ENCODE data around the gene TAFA4.

DNA sequence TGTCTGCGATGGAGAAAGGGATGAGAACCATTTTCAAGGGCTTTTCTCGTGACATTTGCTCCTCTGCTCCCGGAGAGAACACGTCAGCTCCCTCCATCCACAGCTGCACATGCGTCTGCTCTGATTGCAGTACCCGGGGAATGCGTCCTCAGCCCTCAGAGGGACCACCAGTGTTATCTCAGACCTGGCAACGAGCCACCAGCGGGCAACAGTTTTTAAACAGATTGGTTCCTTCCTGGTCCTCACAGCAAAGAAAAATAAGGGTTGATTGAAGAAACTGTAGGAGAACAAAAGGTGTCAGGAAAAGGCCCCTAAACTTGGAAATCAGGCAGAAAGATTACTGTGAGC, 202.2 kb upstream of the ADAMTS9 start:
- PRO-cap, 4 experiments = no peak in any of the 4 experiments
- RAMPAGE, long total RNA, 2 experiments = no peak in any of the 2 experiments
- RRBS = 46% methylated on average over 4 of the region's 9 CpGs

DNA sequence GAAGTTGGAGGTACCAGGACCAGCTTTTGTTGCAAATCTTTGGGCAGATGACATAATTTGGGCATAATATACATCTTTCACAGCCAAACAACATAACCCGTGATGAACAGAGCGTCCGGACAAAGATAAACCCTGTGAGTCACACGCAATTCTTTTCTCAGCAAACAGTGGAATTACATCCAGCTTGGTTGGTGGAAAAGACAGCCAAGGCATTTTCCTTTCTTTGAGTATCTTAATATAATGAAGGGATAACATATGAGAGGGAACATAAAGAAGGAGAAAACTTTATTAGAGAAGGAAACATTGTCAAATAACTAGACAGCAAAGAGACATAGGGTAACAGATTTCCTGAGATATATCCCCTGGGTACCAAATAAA, 419.5 kb upstream of the ADAMTS9 start:
- PRO-cap, 4 experiments = no peak in any of the 4 experiments
- RAMPAGE, long total RNA, 2 experiments = no peak in any of the 2 experiments
- RRBS = no CpG with 5 or more reads among the region's 4 CpGs

- PRO-cap, 4 experiments = no peak in any of the 4 experiments
- RAMPAGE, long total RNA, 2 experiments = no peak in any of the 2 experiments
- RRBS = no CpG with 5 or more reads among the region's 12 CpGs
These were observed 136.3 kb downstream of the MAGI1 start for GRCh38 chr3:65902092-65903062.

DNA sequence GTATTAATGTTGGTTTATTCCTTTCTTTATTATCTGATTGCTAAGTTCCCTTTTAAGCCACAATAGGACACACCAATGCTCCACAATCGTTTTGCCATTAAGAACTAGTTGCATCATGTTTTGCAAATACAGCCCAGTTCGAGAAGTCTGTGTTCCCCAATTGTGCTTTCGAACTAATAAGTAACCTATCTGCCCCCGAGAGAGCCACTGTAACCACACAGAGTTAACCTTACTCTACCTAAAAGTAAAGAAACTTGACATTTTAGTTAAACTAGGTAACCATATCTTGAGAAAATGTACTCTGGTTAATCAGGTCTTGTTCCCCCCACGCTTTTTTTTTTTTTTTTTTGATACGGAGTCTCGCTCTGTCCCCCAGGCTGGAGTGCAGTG, 39.1 kb downstream of the MAGI1 start:
- PRO-cap, 4 experiments = no peak in any of the 4 experiments
- RAMPAGE, long total RNA, 2 experiments = no peak in any of the 2 experiments
- RRBS = no CpG with 5 or more reads among the region's 7 CpGs

DNA sequence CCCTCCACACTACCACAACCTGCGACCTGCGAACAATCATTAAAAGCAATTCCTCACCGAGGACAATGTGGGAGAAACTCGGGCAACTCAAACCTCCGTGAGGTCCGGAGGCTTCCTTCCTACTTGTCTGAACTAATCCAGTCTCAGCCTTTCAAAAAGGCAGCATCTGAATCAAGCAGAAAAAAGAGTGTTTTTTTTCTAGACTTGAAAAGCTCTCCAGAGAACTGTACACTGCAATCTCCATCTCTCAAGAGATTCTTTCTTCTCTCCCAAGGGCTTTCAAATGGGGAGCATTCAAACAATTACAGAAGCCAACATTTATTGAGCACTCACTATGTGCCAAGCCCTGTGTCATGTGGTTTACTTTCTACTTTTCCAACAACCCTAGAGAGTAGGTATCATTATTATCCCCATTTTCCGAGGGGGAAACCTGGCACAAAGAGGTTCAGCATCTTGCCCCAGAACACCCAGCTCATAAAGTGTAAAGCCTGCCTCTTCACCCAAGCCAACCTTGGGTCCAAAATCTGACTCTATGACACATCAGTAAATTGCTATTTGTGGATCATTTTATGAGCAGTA, 10.0 kb downstream of the MAGI1 start:
- PRO-cap, 4 experiments = no peak in any of the 4 experiments
- RAMPAGE, long total RNA, 2 experiments = no peak in any of the 2 experiments
- RRBS = no CpG with 5 or more reads among the region's 7 CpGs

DNA sequence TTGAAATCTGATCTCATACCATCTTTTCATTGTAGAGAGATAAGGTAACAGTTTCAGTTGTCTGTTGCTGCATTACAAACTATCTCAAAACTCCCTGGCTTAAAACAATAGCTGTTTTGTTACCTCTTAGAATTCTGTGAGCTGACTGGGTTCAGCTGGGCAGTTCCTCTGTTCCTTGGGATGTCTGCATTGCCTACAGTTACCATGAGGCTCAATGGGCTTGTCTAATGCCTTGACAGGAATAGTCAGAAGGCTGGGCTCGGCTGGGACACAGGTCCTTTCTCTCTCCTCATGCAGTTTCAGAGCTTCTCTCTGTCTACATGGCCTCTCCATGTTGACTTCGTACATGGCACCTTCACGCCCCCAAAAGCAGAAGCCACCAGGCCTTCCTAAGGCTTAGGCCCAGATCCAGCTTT, 77.5 kb upstream of the MAGI1 start:
- PRO-cap, 4 experiments = no peak in any of the 4 experiments
- RAMPAGE, long total RNA, 2 experiments = no peak in any of the 2 experiments
- RRBS = no CpG with 5 or more reads among the region's 3 CpGs

- PRO-cap, 4 experiments = no peak in any of the 4 experiments
- RAMPAGE, long total RNA, 2 experiments = no peak in any of the 2 experiments
- RRBS = no CpG with 5 or more reads among the region's 5 CpGs
These were observed 79.0 kb downstream of the SLC25A26 start for GRCh38 chr3:66299751-66300202.

DNA sequence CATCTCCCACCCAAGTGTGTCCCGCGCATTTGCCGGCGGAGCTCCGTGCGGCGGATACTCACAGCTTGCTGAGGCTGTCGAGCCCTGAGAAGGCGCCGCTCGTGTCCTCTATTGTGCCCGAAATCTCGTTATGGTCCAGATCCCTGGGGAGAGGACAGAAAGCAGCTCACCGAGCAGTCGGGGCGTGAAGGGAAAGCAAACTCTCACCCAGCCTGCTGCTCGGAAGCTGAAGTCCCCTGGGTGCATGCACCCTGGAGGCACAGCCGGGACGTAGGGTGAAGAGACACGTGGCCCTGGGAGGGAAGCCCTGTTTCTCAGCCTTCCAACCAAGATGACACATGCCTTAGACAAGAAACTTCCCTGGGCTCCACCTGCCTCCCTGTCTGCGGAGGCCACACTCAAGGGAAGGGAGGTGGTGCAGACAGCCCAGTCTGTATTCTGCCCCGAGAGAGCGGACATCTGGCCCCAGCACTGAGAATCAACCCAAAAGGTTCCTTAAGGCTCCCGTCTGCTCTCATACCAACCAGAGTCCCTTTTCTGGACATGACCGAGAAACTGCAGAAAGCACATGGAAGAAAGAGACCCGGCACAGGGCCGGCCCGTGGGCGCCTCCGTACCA, 95.6 kb downstream of the LRIG1 start:
- PRO-cap, 4 experiments = no peak in any of the 4 experiments
- RAMPAGE, long total RNA, 2 experiments = no peak in any of the 2 experiments
- RRBS = 73% methylated on average over 2 of the region's 30 CpGs

GRCh38 chr3:66477189-66478266, 23.3 kb downstream of the LRIG1 start:
- PRO-cap, 4 experiments = no peak in any of the 4 experiments
- RAMPAGE, long total RNA, 2 experiments = no peak in any of the 2 experiments
- RRBS = no CpG with 5 or more reads among the region's 12 CpGs

GRCh38 chr3:66485524-66486066, 15.2 kb downstream of the LRIG1 start:
- PRO-cap, 4 experiments = no peak in any of the 4 experiments
- RAMPAGE, long total RNA, 2 experiments = no peak in any of the 2 experiments
- RRBS = no CpG with 5 or more reads among the region's 9 CpGs

DNA sequence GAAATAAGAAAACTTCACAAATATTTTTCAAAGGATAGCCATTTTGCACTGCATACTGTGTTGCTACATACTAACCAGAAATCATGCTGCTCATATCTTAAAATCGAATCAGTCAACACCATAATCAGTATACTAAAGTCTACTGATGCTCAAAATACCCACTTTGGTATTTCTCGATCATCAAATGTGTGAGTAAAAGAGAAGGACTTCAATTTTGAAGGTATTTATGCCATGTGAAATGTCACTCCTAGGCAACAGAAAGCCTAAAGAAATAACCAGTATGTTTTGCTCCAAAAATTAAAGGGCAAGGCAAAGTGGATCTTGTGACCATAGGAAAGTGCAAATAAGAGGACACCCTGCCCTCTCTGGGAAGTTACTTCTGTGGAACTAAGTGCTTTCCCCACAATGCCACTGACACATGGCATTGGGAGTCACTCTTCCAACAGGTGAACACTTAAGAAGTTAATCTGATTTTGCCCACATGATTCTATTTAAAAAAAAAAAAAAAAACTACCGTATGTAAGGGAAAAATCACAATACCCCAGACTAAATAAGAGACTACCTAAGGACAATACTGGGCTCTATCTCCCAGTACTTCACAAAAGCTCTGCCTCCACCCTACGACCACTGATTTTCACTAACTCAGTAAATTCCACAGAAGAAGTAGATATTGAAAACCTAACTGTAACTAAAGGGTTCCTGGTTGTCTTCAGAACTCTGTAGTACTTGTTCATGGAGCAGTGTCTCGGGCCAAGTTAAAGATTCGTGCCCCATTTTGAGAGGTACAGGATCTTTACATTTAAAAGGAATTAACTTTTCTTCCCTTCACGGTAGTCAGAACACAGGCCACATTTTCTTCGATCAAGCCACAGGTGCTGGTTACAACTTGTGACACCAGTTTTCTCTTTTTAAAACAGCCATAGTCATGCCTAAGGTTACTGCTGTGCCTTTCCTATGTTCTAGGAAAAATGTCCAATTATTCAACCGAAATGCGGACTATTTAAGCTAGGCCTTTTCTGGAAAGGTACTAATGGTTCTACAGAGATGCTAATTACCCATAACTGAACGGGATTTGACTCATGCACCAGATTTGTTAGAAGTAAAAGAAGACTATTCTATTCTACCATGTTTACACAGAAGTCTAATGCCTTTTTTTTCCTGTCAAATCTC, 2.4 kb downstream of the LRIG1 start:
- PRO-cap, 4 experiments = peak in 2 of 4 experiments; most common plus-strand start position 549 of the sequence (in 2); most common minus-strand start position 265 of the sequence (in 1)
- RAMPAGE, long total RNA, 2 experiments = no peak in any of the 2 experiments
- RRBS = no CpG with 5 or more reads among the region's 11 CpGs

DNA sequence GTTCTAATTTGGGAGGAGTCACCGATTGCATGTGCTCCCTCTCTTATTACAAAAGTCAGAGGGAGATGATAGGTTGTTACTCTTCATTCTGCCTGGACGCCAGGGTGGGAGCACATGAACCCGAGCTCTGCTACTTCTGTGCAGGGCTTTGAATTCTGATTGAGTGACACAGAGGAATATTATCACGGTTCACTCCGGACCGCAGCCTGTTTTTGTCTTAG, 36.9 kb upstream of the LRIG1 start:
- PRO-cap, 4 experiments = no peak in any of the 4 experiments
- RAMPAGE, long total RNA, 2 experiments = no peak in any of the 2 experiments
- RRBS = no CpG with 5 or more reads among the region's 6 CpGs

GRCh38 chr3:66546305-66546746, 45.5 kb upstream of the LRIG1 start:
- PRO-cap, 4 experiments = no peak in any of the 4 experiments
- RAMPAGE, long total RNA, 2 experiments = no peak in any of the 2 experiments
- RRBS = no CpG with 5 or more reads among the region's 8 CpGs

DNA sequence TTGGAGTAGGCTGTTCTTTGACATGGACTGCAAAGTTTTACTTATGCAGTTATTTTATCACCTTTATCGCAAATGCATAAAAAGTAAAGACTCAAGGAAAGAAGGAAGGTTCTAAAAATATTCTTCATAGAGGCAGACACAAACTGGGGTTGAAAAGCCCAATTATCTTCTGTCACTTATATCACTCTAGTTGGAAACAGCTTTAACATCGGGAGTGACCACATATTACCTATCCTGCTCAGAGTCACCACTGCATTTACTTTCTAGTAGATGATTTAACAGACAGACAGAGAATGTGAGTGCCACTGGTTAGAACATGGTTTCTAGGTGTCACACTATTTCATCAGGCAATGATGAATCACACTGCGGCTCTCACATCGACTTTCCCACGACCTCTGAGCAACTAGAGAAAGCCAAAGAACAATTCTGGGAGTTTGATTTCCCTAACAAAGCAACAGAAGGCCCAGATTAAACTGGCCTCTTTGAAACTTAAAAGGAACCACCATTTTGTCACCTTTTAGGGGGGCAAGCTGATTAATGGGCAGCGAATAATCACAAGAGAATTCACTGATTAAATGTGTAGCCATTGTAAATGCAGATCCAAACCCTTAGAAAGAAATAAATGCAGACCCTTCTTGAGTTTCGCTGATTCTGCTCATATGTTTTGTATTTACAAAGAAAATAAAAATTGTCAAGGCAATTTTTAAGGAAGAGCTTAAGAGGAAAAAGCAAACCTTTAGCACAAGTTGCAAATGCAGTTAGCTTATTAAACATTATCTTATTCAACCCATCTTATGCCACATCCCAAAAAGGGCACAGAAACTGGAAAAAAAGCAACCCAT, 112.7 kb upstream of the KBTBD8 start:
- PRO-cap, 4 experiments = no peak in any of the 4 experiments
- RAMPAGE, long total RNA, 2 experiments = no peak in any of the 2 experiments
- RRBS = no CpG with 5 or more reads among the region's 7 CpGs

GRCh38 chr3:67947670-67947942, 56.4 kb upstream of the TAFA1 start:
- PRO-cap, 4 experiments = no peak in any of the 4 experiments
- RAMPAGE, long total RNA, 2 experiments = no peak in any of the 2 experiments
- RRBS = no CpG with 5 or more reads among the region's 3 CpGs

DNA sequence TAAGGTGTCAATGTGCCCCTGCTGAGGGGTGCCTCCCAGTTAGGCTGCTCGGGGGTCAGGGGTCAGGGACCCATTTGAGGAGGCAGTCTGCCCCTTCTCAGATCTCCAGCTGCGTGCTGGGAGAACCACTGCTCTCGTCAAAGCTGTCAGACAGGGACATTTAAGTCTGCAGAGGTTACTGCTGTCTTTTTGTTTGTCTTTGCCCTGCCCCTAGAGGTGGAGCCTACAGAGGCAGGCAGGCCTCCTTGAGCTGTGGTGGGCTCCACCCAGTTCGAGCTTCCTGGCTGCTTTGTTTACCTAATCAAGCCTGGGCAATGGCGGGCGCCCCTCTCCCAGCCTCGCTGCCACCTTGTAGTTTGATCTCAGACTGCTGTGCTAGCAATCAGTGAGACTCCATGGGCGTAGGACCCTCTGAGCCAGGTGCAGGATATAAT, 77.5 kb downstream of the TAFA1 start:
- PRO-cap, 4 experiments = no peak in any of the 4 experiments
- RAMPAGE, long total RNA, 2 experiments = no peak in any of the 2 experiments
- RRBS = no CpG with 5 or more reads among the region's 8 CpGs

DNA sequence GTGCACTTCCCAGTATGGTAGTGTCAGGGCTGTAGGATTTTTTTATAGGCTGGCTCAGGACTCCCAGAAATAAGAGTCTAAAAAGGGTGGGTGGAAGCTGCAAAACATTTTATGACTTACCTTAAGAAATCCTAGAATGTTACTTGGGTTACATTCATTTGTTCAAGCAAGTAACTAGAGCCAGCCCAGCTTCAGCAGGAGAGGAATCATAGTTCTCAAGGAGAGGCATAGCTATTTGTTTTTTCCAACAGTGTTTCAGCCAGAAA, 417.3 kb downstream of the TAFA4 start:
- PRO-cap, 4 experiments = no peak in any of the 4 experiments
- RAMPAGE, long total RNA, 2 experiments = no peak in any of the 2 experiments

- PRO-cap, 4 experiments = no peak in any of the 4 experiments
- RAMPAGE, long total RNA, 2 experiments = no peak in any of the 2 experiments
- RRBS = 5% methylated on average over 19 of the region's 76 CpGs
These were observed at the start of gene TAFA4 for GRCh38 chr3:68932255-68933076. Gene TAFA4, minus strand, starts transcription at chr3:68932547.

GRCh38 chr3:69095657-69096115, 10.9 kb downstream of the ARL6IP5 start:
- PRO-cap, 4 experiments = no peak in any of the 4 experiments
- RAMPAGE, long total RNA, 2 experiments = no peak in any of the 2 experiments
- RRBS = no CpG with 5 or more reads among the region's 3 CpGs

DNA sequence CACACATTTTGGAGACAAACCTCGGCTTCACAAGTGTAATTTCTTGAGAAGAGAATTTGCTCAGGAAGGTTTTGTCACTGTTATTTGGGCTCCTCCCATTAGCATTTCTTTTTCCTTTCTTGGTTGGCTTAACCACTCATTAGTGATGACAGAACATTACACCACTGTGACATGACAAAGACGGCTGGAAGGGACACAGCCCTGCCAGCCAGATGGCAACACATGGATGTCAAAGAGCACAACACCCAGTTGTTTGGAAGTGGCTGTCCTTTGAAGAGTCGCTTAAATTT, 93.0 kb downstream of the FRMD4B start:
- PRO-cap, 4 experiments = no peak in any of the 4 experiments
- RAMPAGE, long total RNA, 2 experiments = no peak in any of the 2 experiments
- RRBS = no CpG with 5 or more reads among the region's 3 CpGs

All from uterus (tissue), 7 donors.